ENCODE data around the genes NSUN7 and APBB2.

DNA sequence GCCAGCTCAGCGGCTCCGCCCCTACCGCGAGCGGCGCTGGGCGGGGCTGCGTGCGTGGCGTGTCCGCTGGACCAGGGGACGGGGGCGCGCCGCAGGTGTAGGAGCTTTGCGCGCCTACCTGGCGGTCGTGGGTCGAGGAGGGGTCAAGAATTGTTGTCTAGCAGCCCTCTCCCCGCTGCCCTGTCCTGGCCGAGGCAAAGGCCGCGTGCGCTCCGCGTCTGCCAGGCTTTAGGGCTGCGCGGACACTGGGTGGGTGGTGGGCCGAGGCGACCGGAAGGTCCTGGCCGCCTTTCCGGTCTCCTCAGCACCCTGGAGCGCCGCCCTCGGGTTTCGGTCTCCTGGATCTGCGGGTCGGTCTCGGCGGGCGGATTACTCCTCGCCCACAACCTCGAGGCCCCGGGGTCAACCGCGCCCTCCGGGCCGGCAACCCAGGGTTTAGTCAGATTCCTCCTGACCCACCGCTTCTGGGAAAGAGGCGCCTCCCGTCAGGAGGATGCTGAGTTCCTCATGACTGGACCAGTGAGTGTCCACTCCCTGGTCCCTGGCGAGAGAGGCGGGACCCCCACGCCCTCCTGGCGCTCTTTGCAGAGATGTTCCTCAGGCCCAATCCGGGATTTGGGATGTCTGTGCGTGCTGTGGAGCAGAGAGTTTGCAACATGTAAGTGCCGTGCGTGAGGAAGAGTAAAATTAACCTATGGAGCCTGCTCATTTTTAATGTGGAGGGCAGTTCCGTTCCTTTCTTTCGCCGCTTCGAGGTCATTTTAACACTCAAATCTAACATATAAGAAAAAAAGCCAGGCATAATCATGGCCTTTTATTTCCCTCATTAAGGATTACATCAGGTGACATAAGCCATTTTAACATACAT lies 676 bp upstream of the UGDH start:
- PRO-cap: bidirectional peak, plus-strand start at position 74 of the sequence, minus-strand start outside the sequence; unidirectional peak, plus-strand start at position 245 of the sequence; bidirectional peak, plus-strand start at position 341 of the sequence, minus-strand start at position 332 of the sequence; bidirectional peak, plus-strand start at position 613 of the sequence, minus-strand start at position 543 of the sequence

DNA sequence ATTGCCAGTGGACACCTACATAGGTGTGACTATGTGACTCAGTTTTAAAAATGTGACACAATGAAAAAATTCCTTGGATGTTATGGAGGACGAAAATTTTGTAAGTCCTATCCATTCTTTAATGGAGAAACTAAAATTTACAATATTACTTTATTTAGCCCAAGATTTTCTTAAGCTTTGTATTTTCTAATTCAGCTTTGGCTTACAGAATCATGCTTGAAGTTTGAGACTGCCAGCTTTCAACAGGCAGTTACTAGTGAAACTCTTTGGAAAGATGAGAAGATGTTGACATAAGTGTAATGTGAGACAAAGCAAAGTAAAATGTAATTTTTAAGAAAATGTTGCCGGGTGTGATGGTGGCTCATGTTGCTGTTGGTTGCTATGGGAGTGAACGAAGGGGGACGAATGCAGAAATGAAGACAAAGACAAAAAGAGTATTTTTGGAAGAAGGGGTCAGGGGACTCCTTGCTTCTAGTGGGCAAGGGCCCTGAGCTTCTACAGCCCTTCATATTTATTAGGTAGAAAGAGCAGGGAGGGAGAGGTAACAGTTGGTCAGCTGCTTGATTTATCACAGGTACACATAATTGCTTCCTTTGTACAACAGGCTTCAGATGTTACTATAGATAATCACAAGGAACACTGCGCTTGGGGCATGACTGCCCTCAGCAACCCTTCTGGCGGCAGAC lies 11.8 kb upstream of the UGDH start:
- PRO-cap: no peak

GRCh38 chr4:40055707-40056514 lies 739 bp upstream of the N4BP2 start:
- PRO-cap: bidirectional peak, plus-strand start at chr4:40056222, minus-strand start at chr4:40055876

GRCh38 chr4:40058696-40059199 lies 2.1 kb downstream of the N4BP2 start:
- PRO-cap: no peak

GRCh38 chr4:40192621-40193559 lies 3.9 kb upstream of the RHOH start:
- PRO-cap: no peak

DNA sequence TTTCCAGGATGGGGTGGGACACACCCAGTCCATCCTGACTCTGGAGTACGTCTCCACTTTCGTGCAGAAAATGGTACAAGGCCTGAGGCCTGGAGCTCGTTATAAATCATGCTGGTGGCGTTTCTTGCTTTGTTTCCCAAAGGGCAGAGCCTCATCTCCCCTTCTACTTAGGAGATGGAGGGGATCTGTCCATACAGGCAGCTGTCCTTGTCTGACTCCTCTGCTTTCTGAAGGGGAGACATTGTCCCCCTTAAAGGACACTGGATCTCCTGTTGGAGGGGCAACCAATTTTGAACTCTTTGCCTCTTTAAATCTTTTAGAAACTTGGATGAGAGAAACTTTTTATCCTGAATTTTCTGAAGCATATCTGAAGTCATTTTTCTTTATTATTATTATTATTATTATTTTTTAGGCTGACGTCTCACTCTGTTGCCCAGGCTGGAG lies 3.0 kb upstream of the RHOH start:
- PRO-cap: no peak

GRCh38 chr4:40219468-40219738 lies 22.6 kb downstream of the RHOH start:
- PRO-cap: no peak

- PRO-cap: no peak
Observed at GRCh38 chr4:40333713-40334140, 1.4 kb upstream of the CHRNA9 start.

GRCh38 chr4:40419525-40420124 lies 84.5 kb downstream of the CHRNA9 start:
- PRO-cap: no peak

DNA sequence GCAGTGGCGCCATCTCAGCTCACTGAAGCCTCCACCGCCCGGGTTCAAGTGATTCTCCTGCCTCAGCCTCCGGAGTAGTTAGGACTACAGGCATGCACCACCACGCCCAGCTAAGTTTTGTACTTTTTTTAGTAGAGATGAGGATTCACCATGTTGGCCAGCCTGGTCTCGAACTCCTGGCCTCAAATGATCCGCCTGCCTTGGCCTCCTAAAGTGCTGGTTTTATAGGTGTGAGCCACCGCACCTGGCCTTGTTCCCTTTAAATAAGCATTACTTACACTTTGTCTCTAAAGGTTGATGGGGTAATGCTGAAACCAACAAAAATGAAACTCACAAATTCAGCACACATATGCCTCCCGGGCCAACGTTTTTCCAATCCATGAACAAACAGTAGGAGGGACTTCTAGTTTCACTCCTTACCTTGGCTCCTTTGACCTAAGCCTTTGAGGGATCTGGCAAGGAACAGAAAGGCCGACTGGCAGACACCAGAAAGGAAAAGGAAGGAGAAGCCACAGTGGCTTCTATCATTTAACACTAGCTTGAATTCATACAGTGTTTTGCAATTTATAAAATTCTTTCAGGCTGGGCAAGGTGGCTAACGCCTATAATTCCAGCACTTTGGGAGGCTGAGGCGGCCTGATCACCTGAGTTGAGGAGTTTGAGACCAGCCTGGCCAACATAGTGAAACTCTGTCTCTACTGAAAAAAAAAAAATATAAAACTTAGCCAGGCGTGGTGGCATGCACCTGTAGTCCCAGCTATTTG lies 114.8 kb downstream of the CHRNA9 start:
- PRO-cap: no peak

DNA sequence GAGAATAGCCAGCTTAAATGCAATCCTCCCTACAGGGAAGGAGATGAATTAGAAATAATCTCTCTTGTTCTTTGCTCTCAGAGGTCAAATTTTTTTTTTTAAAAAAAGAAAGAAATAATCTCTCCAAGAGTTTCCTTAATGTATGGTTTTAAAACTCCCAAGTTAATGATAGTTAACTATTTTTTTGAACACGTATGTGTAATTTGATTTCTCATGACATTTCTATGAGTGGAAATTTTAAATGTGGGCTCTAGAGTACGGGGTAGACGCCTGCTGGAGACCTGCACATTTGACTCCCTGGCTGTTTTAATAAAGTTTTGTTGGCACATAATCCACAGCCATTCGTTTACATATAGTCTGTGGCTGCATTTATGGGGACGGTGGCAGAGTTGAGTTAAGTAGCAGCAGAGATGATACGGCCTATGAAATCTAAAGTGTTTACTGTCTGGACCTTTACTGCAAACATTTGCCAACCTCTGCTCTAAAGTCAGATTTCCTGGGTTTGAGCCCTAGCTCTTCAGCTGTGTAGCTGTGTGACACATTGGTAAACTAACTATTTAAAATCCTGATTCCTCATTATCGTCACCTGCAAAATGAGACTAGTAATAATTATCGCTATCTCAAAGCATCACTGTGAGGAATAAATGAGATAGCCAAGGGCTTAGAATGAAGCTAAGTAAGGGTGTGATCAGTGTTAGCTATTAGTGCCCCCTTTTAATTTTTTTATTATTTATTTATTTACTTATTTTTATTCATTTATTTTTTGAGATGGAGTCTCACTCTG lies 118.8 kb downstream of the CHRNA9 start:
- PRO-cap: no peak

GRCh38 chr4:40586594-40587161 lies 43.0 kb downstream of the RBM47 start:
- PRO-cap: no peak

DNA sequence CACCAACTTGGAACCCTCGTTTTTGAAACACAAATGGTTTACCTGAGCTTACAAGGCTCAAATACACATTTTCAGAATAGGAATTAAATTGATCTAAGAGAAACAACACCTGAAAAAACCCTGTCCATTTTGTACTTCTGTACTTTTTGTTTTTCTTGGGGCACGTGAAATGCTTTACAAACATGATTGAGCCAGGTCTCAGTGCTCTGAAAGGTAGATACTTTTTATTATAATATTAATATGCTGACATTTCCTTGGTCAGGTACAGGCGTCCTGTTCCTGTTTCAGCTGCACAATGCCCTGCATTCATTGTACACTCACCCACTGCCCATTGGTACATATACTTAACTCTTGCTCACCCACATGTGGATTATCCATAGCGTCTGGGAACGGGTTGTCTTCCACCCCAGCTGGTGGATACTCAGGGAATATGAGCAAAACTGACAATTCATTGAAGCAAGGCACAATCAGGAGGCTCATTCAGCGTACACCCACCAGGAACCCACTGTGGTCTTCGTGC lies 4.4 kb downstream of the RBM47 start:
- PRO-cap: no peak

- PRO-cap: no peak
Observed at GRCh38 chr4:40718913-40719413, 30.8 kb upstream of the NSUN7 start.

DNA sequence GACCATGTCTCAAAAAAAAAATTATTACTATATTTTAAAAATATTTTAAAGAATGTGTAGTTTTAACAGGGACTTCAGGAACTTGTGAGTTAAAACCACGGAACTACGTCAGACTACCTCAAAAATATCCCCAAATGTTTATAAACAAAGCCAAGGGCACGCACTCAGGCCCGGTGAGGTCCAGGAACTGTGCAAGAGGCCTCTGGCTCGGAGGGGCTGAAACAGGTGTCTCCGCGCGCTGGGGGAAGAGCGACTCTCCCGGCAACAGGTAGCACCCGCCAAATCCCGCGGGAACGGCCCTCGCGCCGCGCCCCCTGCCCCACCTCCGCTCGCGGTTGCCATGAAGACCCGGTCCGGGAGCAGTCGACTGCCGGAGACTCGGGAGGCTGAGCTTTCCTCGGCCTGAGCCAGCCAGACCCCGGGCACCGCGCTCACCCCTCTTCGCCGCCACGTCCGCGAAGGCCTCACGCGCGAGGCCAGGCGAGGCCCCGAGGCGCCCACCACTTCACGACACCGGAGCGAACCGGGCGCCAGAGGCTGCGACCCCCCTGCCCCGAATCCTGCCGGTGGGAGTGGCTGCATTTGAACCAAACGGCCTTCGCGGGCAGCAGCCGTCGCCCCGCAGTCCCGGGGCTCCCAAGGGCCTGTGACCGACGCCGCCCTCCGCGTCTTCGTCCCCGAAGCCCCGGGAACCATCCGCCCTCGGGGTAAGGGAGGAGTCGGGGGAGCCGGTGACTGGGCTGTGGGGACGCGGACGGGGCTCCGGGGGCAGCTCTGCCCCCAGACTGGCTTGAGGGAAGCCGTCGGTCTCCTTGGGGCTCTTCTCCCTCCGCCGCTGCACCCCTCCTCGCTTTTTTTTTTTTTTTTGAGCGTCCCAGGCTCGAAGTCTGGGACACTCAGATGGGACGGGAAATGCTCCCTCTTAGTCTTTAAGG lies at the start of gene NSUN7:
TSS of gene NSUN7 (plus strand) at position 362 of the 935 bp plus-strand sequence.
- PRO-cap: no peak

GRCh38 chr4:40998588-40999013 lies 215.7 kb downstream of the APBB2 start:
- PRO-cap: no peak

- PRO-cap: unidirectional peak, minus-strand start at chr4:41214489
Observed at GRCh38 chr4:41213779-41214954, at the start of gene APBB2. Gene APBB2, minus strand, starts transcription at chr4:41214542.

GRCh38 chr4:41255765-41256558 lies 766 bp upstream of the UCHL1 start:
- PRO-cap: no peak

DNA sequence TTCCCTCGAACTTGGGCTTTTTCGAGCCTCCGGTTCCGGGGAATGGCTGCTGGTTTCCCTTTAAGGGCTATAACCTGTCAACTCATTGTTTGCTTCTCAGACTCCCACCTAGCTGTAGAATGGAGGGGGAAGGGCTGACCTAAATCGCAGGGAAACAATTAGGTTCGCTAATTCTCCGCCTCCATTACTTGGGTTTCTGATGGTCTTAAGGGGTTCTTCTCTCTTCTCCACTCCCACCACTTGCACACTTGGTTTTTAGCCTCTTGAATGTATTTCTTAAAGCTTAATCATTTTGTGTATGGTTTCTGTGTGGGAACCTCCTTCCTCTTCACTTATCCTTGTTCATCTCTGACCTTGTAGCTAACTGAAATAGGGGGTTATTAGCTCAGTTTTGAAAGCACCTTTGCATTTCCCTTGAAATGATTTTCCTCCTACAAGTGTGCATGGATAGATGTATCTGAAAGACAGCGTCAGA lies 1.3 kb downstream of the UCHL1 start:
- PRO-cap: no peak

DNA sequence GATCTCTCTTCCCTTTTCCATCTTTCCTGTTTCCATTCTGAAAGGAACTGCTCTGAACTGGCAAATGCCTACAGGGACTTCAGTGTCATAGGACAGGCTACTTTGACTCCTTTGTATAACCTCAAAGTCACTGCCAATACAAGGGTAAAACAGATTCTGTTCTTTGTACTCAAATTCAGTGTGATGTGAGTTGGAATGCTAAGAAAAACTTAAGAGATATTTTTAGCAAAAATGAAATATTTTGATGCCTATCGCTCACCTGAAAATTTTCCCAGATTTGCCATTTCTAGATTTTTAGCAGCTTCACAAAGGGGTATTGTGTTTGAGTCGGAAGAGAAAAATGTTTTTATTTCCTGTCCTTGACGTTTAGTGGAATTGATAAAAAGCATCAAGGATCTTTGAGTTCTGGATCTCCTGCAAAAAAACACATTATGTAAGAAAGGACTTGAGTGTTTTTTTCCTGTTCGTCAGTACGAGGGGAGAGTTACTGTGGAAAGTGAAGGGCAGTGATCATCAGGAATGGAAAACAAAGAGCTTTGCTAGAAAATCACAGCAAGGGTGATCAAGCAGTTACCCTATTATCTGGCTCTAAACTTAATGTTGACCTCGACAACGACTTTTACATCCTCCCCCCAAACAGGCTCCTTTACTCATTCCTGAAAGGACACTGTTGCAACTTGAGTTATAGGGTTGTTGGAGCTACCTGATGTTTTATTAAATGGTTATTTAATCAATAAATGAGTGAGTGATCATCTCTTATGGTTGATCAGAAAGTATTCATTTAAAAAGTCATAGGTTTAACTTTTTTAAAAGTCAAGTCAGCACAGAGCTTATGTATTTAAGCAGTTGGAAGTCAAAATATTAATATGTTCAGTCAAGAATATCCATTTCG lies 7.2 kb downstream of the LIMCH1 start:
- PRO-cap: no peak

Measured in tibial artery (tissue), 1 donor.